ENCODE measurements around a stretch of chr17.

DNA sequence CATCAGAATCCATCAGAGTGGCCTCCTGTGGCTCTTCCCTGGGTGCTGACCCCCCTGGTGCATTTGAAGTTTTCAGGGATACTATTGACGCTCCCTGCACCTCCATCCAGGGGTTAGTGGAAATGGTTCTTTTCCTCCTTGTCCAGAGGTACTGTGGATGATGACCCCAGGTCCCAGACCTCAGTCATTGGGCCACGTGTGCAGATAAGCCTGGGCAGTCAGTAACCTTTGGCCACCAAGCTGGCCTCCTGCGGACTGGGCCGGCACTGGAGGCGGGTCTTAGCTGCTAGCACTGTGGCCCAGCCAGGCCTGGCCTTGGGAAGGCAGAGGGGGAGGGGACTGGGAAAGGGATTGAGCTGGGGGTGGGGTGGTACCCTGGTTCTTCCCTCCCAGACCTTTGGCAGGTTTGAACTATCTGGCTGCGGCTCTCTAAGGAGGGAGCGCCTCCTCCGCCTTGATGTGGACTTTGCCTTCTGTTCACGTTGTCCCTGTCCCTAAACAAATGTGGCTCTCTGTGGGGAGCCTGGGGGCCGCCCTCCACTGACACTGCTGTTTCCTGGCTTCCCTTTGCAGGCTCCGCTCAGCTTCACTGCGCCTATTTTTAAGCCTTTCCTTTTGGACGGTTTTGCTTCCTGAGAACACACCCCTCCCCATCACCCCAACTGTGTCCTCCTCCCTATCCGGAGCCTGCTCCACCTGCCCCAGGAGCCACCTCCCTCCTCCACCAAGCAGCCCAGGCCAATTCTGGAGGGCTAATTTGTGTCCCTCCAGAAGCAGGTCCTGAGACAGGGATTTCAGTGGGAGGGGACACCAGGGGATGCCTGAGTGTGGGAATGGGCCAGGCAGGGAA lies 111.2 kb downstream of the SEPTIN9 start:
- RRBS, result no CpG with 5 or more reads among the region's 14 CpGs

- RRBS, result no CpG with 5 or more reads among the region's 12 CpGs
These were observed 180.8 kb downstream of the SEPTIN9 start for GRCh38 chr17:77462026-77462495.

DNA sequence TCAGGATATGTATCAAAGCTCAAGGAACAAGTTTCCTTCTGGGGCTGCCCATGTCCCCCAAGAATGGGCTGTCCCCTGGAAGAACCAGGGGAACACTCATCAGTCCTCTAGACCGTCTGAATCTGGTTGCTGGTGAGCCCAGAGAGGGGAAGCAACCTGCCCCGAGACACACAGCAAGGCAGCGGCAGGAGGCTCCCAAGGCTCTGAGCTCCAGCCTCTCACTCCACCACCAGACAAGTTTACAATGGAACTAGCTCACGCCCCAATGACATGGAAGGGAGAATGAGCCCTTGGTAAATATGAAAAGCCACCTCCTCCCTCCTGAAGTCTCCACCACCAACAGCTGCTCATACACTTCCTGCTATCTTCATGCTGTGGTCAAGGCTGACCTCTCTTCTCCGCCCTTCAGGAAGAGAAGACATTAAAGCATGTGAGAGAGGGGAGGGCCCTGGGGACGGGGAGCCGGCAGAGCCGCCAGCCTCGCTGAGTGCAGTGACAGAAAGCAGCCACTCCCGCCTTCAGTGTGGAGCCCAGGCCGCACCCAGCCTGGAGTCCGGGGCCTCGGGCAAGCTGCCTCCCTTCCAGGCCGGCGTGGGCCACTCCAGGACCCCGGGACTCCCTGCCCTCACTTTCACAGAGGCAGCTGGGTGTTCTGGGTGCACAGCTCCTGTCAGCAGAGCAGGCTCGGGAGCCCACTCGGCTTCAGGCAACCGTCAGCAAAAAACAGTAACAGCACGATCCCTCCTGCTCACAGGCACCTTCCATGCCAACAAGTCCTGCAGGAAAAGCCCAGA lies 94.8 kb upstream of the TNRC6C start:
- RRBS, result 73% methylated on average over 5 of the region's 20 CpGs

DNA sequence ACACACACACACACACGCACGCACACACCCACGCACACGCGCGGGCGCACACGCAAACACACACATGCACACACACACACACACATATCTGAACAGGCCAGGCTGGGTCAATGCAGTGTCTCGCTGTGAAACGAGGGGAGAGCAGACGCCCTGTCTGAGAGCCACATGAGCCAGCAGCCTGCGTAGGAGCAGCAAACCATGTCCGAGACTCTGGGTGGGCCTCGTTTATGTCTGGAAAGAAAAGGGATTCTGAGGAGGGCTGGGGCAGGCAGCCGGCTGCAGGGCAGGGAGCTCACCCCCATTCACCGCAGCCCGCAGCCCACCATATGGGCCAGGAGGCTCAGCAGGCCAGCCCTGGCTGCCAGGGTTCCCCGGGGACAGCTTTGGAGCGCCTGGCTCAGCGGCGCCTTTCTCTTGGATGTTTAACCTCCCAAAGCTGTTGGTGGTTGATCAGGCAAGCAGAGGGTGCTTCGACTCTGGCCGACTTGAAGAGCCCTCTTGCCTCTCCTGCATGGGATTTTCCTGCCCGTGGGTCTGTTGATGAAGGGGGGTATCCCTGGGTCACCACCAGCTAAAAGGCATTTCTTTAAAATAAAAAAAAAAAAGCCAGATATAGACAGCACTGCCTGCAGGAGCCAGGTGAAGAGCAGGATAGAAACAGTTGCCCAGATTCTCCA lies 93.2 kb upstream of the TNRC6C start:
- RRBS, result 52% methylated on average over 3 of the region's 24 CpGs

GRCh38 chr17:78048818-78049643 lies 79.5 kb downstream of the TMC6 start:
- RRBS, result no CpG with 5 or more reads among the region's 11 CpGs

DNA sequence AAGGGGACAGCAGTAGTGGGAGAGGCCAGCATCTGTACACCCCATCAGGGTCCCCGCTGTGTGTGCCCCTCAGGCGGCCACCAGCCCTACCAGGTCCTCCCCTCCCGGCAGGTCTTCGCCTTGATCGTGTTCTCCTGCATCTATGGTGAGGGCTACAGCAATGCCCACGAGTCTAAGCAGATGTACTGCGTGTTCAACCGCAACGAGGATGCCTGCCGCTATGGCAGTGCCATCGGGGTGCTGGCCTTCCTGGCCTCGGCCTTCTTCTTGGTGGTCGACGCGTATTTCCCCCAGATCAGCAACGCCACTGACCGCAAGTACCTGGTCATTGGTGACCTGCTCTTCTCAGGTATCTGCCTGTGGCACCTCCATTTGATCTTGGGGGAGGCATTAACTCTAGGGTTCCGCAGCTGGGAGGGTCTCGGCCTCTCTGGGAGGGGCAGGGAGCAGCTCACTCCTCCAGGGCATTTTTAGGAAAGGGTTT lies 2.4 kb downstream of the SYNGR2 start:
- RRBS, result no CpG with 5 or more reads among the region's 19 CpGs

DNA sequence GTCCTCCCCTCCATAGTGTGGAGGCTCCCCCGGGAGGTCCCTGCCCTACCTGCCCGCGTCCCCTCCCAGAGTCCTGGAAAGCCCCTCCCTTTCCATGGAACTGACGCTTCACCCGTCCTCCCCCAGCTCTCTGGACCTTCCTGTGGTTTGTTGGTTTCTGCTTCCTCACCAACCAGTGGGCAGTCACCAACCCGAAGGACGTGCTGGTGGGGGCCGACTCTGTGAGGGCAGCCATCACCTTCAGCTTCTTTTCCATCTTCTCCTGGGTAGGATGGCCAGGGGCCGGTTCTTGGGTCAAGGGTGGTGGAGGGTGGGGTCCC lies 3.0 kb downstream of the SYNGR2 start:
- RRBS, result no CpG with 5 or more reads among the region's 9 CpGs

DNA sequence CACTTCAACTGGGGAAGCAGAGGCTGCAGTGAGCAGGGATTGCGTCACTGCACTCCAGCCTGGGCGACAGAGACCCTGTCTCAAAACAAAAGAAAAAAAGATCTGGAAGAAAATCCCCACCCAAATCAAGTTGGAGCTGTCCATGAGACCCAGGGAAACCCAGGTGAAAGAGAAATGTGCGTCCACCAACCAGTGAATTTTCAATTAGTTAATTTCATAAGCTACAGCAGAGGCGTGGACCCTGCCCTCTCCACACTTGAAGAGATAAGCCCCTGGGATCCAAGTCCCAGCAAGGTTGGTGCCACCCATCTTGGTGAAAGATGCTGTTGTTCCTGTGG lies 5.5 kb downstream of the SYNGR2 start:
- RRBS, result no CpG with 5 or more reads among the region's 4 CpGs

DNA sequence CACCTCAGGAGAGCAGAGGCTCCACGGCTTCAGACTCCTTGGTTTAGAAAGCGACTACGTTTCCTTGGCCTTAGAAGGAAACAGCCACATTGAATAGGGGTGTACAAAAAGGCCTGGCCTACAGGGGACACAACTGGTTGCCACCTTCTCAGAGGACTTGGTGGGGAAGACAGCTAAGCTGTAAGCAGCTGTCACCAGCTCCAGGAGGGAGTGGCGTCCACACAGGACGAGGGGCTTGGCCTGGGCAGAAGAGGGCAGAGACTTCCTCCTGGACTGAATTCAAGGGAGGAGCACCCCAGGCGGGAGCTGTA lies 569 bp downstream of the TK1 start:
- RRBS, result no CpG with 5 or more reads among the region's 6 CpGs

GRCh38 chr17:78226874-78227355 lies 4.5 kb upstream of the TMEM235 start:
- RRBS, result 100% methylated on average over 2 of the region's 18 CpGs

GRCh38 chr17:78258592-78259179 lies 27.3 kb downstream of the TMEM235 start:
- RRBS, result 21% methylated on average over 8 of the region's 20 CpGs

DNA sequence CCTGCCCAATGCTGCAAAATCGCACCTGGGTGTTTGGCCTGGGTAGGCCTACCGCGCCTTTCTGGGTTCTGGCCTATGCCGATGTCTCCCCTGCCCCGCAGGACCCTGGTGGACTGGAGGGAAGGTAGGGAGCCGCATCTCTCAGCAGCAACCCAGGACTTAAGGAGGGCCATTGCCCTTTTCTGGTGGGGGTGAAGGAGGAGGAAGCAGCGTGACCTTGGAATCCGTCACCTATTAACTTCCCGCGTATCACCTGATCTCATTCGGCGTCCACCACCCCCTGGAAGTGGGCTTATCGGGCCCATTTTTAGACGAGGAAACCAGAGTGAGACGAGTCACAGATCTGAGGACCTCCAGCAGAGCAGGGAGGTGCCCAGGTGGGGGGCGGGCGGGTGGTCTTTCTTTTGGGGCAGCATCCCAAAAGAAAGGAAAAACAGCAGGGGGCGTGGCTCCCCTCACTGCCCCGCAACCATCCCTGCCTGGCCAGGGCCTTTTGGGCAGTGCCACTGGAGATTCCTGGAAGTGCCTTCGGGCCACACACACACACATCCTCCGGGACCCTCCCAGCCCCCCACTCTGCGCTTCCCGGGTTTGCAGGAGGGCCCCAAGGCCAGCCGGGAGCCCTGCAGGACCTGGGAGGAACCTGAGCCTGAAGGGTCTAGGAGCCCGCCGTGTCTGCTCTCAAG lies 36.5 kb downstream of the TMEM235 start:
- RRBS, result no CpG with 5 or more reads among the region's 26 CpGs

DNA sequence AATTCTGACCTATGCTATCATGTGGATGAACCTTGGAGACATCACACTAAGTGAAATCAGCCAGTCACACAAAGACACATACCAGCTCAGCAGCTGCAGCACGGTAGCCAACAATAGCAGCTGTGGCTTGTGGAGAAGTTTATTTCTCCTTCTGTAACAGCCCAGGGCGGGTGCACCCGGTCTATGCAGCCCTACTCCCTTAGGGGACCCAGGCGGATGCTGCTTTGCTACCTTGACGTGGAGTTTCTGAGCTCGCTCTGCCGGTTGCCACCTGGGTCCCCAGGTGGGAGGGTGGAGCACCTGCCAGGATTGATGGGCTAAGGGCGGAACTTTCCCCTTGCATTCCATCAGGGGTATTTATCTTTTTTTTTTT lies 45.1 kb downstream of the TMEM235 start:
- RRBS, result 92% methylated on average over 4 of the region's 8 CpGs

DNA sequence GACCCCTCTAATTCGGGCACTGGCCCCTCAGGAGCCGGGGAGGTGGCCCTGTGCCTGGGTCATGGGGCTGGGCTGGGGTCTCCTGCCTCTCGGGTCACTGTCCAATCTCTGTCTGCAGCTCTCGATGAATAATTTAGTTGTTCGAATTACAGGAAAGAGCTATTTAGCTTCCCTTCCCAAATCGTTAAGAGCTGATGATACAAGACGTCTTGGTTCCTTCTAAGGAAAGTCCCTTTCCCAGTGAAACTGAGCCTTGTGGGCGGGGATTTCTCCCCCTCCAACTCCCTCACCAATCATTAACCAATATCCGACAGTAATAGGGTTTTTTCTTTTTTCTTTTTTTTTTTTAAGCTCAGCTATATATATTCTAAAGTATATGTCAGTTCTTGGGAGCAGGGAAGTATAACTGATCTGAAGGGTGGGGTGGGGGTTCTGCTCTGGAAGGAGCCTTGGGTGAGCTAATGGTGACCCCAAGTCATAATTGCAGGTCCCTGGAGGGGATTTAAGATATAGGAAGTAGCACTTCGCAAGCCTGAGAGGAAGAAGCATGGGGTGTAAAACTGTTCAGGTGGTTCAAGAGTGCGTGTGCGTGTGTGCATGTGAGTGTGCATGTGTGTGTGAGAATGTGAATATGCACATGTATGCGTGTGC lies 43.0 kb downstream of the SOCS3 start:
- RRBS, result no CpG with 5 or more reads among the region's 13 CpGs

DNA sequence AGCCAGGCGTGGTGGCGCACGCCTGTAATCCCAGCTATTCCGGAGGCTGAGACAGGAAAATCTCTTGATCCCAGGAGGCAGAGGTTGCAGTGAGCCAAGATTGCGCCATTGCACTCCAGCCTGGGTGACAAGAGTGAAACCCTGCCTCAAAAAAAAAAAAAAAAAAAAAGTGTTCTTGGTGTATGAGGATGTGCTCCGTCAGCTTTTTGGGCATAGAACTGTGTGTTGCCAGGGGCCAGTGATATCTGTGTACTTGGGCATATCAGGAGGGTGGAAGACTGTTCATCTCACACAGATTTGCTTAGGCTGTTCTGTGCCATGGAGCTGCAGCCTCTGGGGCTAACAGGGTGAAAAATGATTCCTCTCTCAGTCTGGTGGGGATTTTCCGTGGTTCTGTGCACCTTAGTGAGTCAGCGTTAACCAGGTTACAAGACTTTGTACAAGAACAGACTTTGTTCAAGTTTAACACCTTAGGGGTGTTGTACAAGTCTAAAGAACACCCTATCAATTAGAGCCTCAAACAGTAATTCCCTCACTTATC lies 1.2 kb upstream of the PGS1 start:
- RRBS, result no CpG with 5 or more reads among the region's 8 CpGs

DNA sequence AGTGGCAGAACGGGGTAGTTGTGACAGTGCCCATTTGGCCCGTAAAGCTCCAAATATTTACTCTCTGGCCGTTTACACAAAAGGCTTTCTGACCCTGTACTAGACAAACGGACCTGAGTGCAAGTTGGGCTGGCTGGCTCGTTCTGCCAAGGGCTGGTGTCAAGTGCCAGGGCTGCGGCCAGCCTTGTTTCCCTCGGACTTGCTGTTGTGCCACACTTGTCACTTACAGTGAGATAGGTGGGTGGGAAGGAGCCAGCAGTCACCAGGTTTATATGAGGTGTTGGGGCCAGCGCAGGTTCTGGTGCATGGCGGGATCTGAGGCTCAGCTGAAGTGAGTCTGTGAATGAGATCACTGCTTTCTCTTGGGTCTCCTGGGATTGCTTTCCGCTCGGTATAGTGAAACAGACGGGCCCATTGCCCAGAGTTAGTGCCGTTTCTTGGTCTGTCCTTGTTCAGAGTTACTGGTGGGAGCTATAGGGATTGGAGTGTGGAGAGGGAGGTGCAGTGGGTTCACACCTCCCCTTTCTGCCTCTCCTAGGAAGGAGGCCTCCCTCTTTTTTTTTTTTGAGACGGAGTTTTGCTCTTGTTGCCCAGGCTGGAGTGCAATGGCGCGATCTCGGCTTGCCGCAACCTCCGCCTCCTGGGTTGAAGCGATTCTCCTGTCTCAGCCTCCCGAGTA lies 18.6 kb downstream of the PGS1 start:
- RRBS, result no CpG with 5 or more reads among the region's 21 CpGs

DNA sequence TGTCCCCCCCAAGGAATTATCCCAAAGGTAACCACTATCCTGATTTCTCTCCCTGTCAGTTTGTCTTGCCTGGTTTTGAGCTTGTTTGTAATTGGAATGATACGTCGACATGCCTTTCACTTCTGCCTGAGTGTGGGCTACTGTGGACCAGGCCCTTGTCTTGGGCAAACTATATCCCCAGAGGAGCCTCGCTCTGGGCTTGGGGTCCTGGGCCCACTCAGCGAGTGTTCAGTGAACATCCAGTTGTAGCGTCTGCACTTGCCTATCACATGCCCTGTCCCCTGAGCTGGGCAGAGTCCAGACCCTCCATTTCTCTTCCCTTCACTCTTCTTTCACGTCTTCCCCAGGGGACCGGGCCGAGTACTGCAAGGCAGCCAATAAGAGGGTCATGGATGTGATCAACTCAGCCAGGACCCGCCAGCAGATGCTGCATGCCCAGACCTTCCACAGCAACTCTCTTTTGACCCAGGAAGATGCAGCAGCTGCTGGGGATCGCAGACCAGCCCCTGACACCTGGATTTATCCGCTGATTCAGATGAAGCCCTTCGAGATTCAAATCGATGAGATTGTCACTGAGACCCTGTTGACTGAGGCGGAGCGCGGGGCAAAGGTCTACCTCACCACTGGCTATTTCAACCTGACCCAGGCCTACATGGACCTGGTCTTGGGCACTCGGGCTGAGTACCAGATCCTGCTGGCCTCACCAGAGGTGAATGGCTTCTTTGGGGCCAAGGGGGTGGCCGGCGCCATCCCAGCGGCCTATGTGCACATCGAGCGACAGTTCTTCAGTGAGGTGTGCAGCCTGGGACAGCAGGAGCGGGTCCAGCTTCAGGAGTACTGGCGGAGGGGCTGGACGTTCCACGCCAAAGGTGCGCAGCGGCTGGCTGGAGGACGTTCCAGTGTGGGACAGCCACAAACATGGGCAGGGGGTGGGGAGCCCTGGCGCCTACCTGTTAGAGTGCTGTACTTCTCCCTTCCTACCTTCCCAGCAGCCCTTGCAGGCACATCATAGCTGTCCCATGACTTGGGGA lies 25.1 kb downstream of the PGS1 start:
- RRBS, result no CpG with 5 or more reads among the region's 30 CpGs

GRCh38 chr17:78411960-78412480 lies 33.6 kb downstream of the PGS1 start:
- RRBS, result no CpG with 5 or more reads among the region's 6 CpGs

GRCh38 chr17:78412481-78412925 lies 34.1 kb downstream of the PGS1 start:
- RRBS, result no CpG with 5 or more reads among the region's 11 CpGs

GRCh38 chr17:78415989-78416731 lies 37.7 kb downstream of the PGS1 start:
- RRBS, result no CpG with 5 or more reads among the region's 12 CpGs

All from retinal pigment epithelial cell (primary cell).